ENCODE results near the gene SLC16A3.

DNA sequence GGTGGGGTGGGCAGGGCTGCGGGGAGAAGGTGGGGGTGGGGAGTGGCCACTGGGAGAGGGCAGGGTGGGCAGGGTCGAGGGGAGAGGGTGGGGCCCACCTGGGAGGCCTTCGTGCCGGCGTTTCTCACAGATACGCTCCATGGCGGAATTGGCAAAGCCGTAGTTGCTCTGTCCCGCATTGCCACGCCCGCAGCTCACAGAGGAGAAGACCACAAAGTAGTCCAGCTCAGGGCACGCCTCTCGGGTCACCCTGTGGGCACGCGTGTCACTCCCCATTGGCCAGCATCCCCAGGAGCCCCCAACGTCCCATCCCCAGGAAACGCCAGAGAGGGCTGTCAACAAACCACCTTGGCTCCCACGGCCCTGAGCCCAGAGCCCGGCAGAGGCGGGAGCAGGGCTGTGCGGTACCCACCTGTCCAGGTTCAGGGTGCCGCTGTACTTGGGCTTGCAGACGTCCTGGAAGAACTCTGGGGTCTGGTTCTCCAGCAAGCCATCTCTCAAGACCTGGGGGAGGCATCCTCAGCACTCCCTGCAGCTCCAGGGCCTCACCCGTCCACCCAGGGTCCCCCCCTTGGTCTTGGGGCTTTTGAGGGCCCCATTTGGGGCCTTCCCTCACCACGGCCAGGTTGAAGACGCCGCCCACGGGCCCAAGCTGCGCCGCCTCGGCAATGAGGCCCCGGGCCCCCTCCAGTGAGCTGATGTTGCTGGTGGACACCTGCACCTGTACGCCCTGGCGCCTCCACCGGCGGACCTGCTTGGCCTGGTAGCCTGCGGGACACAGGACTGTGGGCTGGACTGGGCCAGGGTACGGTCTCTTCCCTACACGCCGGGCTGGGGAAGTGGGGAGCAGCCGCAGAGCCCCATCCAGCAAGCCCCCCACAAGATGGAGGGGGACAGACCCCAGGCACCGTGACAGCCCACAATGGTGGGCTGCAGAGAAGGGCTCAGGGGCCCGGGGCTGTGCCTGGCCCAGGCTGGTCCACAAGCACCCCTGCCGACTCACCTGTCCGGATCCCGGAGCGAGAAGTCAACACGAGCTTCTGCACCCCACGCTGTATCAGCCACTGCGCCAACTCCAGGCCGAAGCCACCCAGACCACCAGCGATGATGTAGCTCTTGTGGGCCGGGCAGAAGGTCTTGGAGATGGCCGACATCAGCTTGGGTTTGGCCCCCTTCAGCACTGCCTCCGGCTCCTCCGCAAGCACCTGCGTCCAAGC is 15.7 kb downstream of the FASN start:
CAGE:
- cytosol, long polyA minus RNA, result no peak
- cytosol, long polyA plus RNA, result no peak
- long polyA plus RNA, result no peak
- nucleus, long polyA minus RNA, result no peak
- nucleus, long polyA plus RNA, result no peak

CAGE:
- cytosol, long polyA minus RNA, result no peak
- cytosol, long polyA plus RNA, result no peak
- long polyA plus RNA, result no peak
- nucleus, long polyA minus RNA, result no peak
- nucleus, long polyA plus RNA, result no peak
Observed at GRCh38 chr17:82086196-82086869, 11.7 kb downstream of the FASN start.

DNA sequence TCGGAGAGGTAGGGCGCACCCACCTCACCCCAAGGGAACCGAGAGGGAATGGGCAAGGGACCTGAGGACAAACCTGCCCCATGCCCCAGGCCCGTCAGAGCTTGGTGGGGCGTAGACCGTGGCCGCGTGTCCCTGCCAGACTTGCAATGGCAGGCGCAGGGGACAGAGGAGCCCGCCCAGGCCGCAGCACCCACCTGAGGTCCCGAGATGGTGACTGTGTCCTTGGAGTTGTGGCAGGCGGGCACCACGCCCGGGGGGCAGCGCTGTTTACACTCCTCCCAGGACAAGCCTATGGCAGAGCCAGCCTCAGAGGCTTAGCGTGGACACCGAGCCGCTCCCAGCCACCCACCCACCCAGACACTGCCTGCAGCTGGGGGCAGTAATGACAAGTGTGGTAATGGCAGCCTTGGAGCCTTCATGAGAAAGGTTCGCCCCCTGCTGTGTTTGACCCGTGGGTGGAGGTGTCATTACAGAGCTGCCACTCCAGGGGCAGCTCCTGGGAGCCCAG is 8.5 kb downstream of the FASN start:
CAGE:
- cytosol, long polyA minus RNA, result no peak
- cytosol, long polyA plus RNA, result no peak
- long polyA plus RNA, result no peak
- nucleus, long polyA minus RNA, result no peak
- nucleus, long polyA plus RNA, result no peak

CAGE:
- cytosol, long polyA minus RNA, result no peak
- cytosol, long polyA plus RNA, result no peak
- long polyA plus RNA, result no peak
- nucleus, long polyA minus RNA, result no peak
- nucleus, long polyA plus RNA, result no peak
Observed at GRCh38 chr17:82112817-82113660, 15.0 kb upstream of the FASN start.

DNA sequence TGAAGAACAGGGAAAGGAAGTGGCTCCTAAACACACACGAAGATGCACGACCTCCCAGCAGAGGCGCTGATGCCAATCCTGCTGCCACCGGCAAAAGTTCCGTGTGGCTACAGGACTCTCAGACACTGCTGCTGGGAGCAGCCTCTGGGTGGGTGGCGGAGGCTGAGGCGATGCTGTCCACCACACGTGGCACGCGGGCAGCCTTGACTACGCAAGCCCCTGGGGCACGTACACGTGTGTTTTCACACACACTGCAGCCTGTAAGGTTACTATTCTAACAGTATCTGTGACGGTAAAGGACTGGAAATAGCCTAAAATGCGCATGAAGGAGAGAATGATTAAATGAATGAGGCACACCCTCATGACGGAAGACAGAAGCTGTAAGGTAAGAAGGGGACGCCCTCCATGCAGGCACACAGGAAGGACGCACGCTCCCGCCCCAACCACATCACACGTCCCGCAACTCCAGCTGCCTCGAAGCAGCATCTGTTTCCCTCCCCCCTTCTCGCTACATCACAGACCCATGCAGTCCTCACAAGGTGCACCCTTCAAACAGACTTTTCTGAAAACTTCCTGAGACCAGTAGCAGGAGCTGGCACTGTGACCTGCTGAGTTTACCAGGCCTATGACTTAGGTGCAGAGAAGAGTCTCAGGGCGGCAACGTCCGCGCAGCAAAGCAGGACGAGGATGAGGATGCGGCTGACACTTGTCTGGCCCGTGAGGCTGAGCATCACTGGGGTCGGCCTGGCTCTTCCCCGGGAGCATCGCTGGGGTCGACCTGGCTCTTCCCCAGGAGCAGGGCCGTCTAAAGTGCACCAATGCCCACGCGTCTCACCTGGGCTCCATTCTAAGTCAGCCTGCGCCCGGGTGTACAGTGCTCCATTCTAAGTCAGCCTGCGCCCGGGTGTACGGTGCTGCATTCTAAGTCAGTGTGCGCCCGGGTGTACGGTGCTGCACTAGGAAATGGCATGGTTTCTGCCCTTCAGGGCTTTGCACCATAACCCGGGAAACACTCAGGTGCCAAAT is 28.8 kb upstream of the FASN start:
CAGE:
- cytosol, long polyA minus RNA, result no peak
- cytosol, long polyA plus RNA, result no peak
- long polyA plus RNA, result no peak
- nucleus, long polyA minus RNA, result no peak
- nucleus, long polyA plus RNA, result no peak

GRCh38 chr17:82228633-82229430 is at the start of gene SLC16A3:
Gene SLC16A3, plus strand, starts transcription at chr17:82229042.
CAGE:
- cytosol, long polyA minus RNA, result no peak
- cytosol, long polyA plus RNA, result no peak
- long polyA plus RNA, result start-site peak on the plus strand at chr17:82229009-82229076, 348 and 338 reads in 2 replicates
- nucleus, long polyA minus RNA, result no peak
- nucleus, long polyA plus RNA, result start-site peak on the plus strand at chr17:82229032-82229046, 215 and 499 reads in 2 replicates

DNA sequence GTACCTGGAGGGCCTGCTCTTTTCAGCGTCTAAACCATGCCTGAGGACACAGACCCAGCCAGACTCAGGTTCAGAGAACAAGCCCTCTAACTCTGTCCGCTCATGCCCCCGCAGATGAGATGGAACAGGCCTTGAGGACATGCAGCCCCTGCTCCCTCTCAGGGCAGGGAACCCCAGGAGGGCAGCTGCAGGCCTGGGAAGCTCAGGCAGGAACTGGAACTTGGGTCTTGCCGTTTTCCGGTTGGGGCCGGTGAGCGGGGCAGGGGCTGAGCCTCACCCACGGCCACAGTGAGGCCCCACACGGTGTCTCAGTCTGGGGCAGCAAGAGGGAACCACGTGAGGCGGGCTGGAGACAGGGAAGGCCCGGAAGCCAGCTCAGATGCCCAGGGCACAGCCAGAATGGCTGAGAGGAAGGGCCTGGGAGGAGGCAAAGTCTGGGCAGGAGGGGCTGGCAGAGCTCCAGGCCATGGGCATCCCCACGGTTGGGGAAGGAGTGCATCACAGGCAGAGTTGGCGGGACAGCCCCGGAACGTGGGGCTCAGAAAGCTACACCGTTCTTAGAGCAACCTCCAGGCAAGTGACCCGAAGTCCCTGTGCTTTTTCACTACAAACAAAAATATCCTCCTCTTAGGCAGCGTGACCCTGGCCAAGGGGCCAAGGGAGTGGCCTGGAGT is 12.7 kb downstream of the SLC16A3 start:
CAGE:
- cytosol, long polyA minus RNA, result no peak
- cytosol, long polyA plus RNA, result no peak
- long polyA plus RNA, result no peak
- nucleus, long polyA minus RNA, result no peak
- nucleus, long polyA plus RNA, result no peak

GRCh38 chr17:82263442-82264343 is 9.8 kb downstream of the CSNK1D start:
CAGE:
- cytosol, long polyA minus RNA, result no peak
- cytosol, long polyA plus RNA, result no peak
- long polyA plus RNA, result no peak
- nucleus, long polyA minus RNA, result no peak
- nucleus, long polyA plus RNA, result no peak

DNA sequence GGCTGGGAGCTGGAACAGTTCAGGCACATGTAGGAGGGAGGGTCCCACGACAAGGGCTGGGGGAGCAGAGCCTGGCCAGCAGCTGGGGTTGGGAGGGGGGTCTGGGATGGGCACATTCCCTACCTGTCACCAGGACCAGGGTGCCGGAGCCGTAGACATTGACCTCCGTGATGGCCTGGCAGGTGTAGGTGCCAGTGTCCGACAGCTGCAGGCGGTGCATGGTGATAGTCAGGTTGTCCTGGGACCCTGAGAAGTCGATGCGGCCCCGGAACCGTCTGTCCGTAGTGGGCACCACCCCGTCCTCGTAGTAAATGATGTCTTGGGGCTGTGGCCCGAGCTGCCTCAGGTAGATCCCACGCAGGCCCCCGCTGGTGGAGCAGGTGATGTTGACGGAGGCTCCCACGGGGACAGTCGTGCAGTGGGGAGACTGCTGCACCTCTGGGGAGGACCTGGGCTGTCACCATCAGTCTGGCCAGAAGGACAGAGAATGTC is 818 bp downstream of the CD7 start:
CAGE:
- cytosol, long polyA minus RNA, result no peak
- cytosol, long polyA plus RNA, result no peak
- long polyA plus RNA, result no peak
- nucleus, long polyA minus RNA, result no peak
- nucleus, long polyA plus RNA, result no peak

CAGE:
- cytosol, long polyA minus RNA, result no peak
- cytosol, long polyA plus RNA, result no peak
- long polyA plus RNA, result no peak
- nucleus, long polyA minus RNA, result no peak
- nucleus, long polyA plus RNA, result no peak
Observed at GRCh38 chr17:82332065-82332563, 1.5 kb downstream of the SECTM1 start.

CAGE:
- cytosol, long polyA minus RNA, result no peak
- cytosol, long polyA plus RNA, result no peak
- long polyA plus RNA, result no peak
- nucleus, long polyA minus RNA, result no peak
- nucleus, long polyA plus RNA, result no peak
Observed at GRCh38 chr17:82390079-82390971, 18.8 kb downstream of the UTS2R start.

GRCh38 chr17:82496275-82496912 is 23.1 kb upstream of the FOXK2 start:
CAGE:
- cytosol, long polyA minus RNA, result no peak
- cytosol, long polyA plus RNA, result no peak
- long polyA plus RNA, result no peak
- nucleus, long polyA minus RNA, result no peak
- nucleus, long polyA plus RNA, result no peak

DNA sequence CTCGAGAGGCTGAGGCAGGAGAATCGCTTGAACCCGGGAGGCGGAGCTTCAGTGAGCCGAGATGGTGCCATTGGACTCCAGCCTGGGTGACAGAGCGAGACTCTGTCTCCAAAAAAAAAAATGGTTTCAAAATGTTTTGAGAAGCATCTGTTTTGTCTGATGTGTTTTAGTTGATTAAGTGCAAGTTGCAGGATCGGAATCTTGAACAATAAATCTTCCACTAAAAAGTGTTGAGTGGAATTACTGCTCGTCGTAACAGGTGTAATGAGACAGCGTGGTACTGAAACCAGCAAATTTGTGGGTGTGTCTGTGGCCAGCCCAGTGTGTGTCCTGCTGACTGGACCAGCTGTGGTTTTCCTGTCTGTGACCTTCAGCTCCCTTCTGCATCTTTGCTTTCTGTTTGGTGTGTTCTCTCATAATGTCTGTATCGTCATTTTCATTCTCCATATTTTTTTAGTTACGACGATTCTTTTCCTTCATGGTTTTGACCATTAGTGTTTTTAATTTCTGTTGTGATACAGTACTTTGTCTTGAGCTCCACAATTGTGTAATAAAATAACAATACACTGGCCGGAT is 20.5 kb upstream of the FOXK2 start:
CAGE:
- cytosol, long polyA minus RNA, result no peak
- cytosol, long polyA plus RNA, result no peak
- long polyA plus RNA, result no peak
- nucleus, long polyA minus RNA, result no peak
- nucleus, long polyA plus RNA, result no peak

CAGE:
- cytosol, long polyA minus RNA, result no peak
- cytosol, long polyA plus RNA, result no peak
- long polyA plus RNA, result no peak
- nucleus, long polyA minus RNA, result no peak
- nucleus, long polyA plus RNA, result no peak
Observed at GRCh38 chr17:82520423-82521024, 992 bp downstream of the FOXK2 start.

CAGE:
- cytosol, long polyA minus RNA, result no peak
- cytosol, long polyA plus RNA, result no peak
- long polyA plus RNA, result no peak
- nucleus, long polyA minus RNA, result no peak
- nucleus, long polyA plus RNA, result no peak
Observed at GRCh38 chr17:82630062-82630496, 18.2 kb downstream of the WDR45B start.

CAGE:
- cytosol, long polyA minus RNA, result no peak
- cytosol, long polyA plus RNA, result no peak
- long polyA plus RNA, result no peak
- nucleus, long polyA minus RNA, result no peak
- nucleus, long polyA plus RNA, result no peak
Observed at GRCh38 chr17:82743672-82744029, 8.2 kb upstream of the TBCD start.

GRCh38 chr17:82754436-82755447 is 2.9 kb downstream of the TBCD start:
CAGE:
- cytosol, long polyA minus RNA, result no peak
- cytosol, long polyA plus RNA, result no peak
- long polyA plus RNA, result start-site peak on the plus strand at chr17:82755123-82755250, 43 and 45 reads in 2 replicates
- nucleus, long polyA minus RNA, result start-site peak on the plus strand at chr17:82755180-82755249, 58 reads
- nucleus, long polyA plus RNA, result start-site peak on the plus strand at chr17:82755168-82755249, 56 and 32 reads in 2 replicates

GRCh38 chr17:82881735-82882413 is 42.1 kb upstream of the ZNF750 start:
CAGE:
- cytosol, long polyA minus RNA, result no peak
- cytosol, long polyA plus RNA, result no peak
- long polyA plus RNA, result no peak
- nucleus, long polyA minus RNA, result no peak
- nucleus, long polyA plus RNA, result no peak

DNA sequence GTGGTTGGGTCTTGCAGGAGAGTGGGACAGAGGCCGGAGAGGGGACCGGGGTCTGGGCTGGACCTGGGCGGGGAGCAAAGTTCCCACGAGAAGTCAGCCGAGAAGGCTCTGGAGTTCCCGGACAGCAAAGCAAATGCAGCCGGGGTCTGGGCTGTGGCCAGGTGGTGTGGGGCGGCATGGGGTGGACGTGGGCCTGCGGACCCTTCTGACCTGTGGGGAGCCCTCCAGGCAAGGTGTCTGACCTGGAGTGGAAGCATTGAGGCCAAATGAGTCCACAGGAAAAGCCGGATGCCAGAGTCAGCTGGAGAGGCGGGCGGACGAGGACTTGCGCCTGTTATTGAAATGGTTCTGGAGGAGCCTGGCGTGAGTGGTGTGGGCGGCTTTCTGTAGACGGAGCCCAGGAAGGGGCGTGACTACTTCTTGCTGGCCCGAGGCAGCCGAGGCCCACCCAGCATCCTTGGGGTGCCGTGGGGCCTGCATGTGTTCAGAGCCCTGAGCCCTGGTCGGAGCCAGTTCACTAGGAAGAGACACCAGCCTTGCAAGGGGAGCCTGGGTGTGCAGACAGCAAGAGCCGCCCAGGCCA is 50.5 kb upstream of the ZNF750 start:
CAGE:
- cytosol, long polyA minus RNA, result no peak
- cytosol, long polyA plus RNA, result no peak
- long polyA plus RNA, result no peak
- nucleus, long polyA minus RNA, result no peak
- nucleus, long polyA plus RNA, result no peak

CAGE:
- cytosol, long polyA minus RNA, result no peak
- cytosol, long polyA plus RNA, result no peak
- long polyA plus RNA, result no peak
- nucleus, long polyA minus RNA, result no peak
- nucleus, long polyA plus RNA, result no peak
Observed at GRCh38 chr17:82893828-82894154, 54.0 kb upstream of the ZNF750 start.

Measured in keratinocyte (primary cell).